Right lobe of liver (tissue), 4 donors: ENCODE results near the genes USP3, MTFMT and RASL12.

GRCh38 chr15:63327410-63328270 is 50.2 kb downstream of the APH1B start:
- PRO-cap, 4 experiments, result no peak in any of the 4 experiments
- RAMPAGE, long total RNA, 2 experiments, result no peak in any of the 2 experiments

DNA sequence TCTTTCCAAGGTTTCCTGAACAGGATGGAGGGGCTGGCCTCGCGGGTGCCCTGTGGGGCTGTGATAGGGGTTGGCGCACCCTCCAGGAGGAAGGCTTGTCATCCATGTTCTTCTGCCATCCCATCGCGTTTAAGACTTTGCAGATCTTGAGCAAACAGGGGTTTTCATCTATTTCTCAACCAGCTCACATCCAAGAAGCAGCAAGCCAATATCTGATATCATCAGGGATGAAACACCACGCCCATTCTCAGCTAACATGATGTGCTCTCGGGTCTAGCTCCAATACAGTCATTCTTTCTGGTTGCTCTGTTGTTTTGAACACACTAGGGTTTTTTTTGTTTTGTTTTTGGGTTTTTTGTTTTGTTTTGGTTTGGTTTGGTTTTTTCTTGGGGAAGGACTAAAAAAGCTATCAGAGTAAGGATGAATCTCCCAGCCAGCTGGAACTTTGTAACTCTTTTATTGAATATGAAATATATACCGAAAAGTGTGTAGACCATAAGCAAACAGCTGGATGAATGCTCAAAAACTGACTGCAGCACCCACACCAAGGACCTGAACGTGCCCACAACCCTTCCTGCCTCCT is 10.0 kb downstream of the CA12 start:
- PRO-cap, 4 experiments, result no peak in any of the 4 experiments
- RAMPAGE, long total RNA, 2 experiments, result no peak in any of the 2 experiments

GRCh38 chr15:63449609-63450134 is 54.7 kb upstream of the USP3 start:
- PRO-cap, 4 experiments, result peak in 4 of 4 experiments; most common plus-strand start chr15:63449849 (in 1); most common minus-strand start chr15:63449841 (in 4)
- RAMPAGE, long total RNA, 2 experiments, result no peak in any of the 2 experiments

DNA sequence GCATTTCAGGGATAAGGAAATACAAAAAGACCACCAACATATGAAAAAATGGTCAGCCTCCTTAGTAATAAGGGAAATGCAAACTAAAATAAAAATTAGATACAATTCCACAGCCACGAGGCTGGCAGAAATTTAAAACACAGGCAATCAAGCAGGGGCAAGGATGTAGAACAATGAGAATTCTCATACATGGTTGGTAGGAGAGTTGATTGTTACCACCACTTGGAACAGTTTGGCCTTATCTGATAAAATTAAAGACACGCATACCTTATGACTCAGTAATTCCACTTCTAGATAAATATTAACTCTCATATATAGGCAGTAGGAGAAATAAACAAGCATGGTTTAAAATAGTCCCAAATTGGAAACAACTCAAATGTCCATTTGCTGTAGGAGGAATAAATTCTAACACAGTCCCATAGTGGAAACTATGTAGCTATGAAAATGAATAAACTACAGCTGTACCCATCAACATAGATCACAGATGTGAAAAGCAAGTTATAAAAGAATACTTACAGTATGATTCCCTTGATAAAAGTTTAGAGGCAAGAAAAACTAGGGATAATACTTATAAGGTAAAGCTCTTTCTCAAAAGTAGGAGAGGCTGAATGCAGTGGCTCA is 42.3 kb upstream of the USP3 start:
- PRO-cap, 4 experiments, result no peak in any of the 4 experiments
- RAMPAGE, long total RNA, 2 experiments, result no peak in any of the 2 experiments

- PRO-cap, 4 experiments, result peak in 4 of 4 experiments; most common plus-strand start chr15:63501153 (in 3); most common minus-strand start chr15:63501019 (in 4)
- RAMPAGE, long total RNA, 2 experiments, result no peak in any of the 2 experiments
These were observed 3.6 kb upstream of the USP3 start for GRCh38 chr15:63500664-63501224.

- PRO-cap, 4 experiments, result peak in 4 of 4 experiments; most common plus-strand start chr15:63504594 (in 4)
- RAMPAGE, long total RNA, 2 experiments, result start-site peak on the plus strand in 2 of 2 experiments, at chr15:63504495-63504814 at its widest, 465 to 661 reads per replicate
These were observed at the start of gene USP3 for GRCh38 chr15:63504433-63504931. USP3 (plus strand) TSS chr15:63504593.

GRCh38 chr15:63509175-63509528 is 4.8 kb downstream of the USP3 start:
- PRO-cap, 4 experiments, result no peak in any of the 4 experiments
- RAMPAGE, long total RNA, 2 experiments, result no peak in any of the 2 experiments

GRCh38 chr15:63510442-63510993 is 6.1 kb downstream of the USP3 start:
- PRO-cap, 4 experiments, result no peak in any of the 4 experiments
- RAMPAGE, long total RNA, 2 experiments, result no peak in any of the 2 experiments

DNA sequence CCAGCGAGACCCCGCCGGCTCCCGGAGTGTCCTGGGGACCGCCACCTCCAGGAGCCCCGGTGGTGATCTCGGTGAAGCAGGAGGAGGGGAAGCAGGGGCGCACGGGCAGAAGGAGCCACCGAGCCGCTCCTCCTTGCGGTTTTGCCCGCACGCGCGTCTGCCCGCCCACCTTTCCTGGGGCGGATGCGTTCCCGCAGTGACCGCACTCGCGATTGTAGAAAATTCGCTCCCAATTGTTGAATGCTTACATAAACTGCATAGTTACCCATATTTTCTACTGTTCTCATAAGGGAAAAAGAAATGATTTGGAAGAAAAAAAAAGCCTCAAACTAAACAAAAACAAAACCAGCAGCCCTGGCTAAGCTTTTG is 4.3 kb downstream of the FBXL22 start:
- PRO-cap, 4 experiments, result peak in 3 of 4 experiments; most common minus-strand start position 159 of the sequence (in 3)
- RAMPAGE, long total RNA, 2 experiments, result no peak in any of the 2 experiments

DNA sequence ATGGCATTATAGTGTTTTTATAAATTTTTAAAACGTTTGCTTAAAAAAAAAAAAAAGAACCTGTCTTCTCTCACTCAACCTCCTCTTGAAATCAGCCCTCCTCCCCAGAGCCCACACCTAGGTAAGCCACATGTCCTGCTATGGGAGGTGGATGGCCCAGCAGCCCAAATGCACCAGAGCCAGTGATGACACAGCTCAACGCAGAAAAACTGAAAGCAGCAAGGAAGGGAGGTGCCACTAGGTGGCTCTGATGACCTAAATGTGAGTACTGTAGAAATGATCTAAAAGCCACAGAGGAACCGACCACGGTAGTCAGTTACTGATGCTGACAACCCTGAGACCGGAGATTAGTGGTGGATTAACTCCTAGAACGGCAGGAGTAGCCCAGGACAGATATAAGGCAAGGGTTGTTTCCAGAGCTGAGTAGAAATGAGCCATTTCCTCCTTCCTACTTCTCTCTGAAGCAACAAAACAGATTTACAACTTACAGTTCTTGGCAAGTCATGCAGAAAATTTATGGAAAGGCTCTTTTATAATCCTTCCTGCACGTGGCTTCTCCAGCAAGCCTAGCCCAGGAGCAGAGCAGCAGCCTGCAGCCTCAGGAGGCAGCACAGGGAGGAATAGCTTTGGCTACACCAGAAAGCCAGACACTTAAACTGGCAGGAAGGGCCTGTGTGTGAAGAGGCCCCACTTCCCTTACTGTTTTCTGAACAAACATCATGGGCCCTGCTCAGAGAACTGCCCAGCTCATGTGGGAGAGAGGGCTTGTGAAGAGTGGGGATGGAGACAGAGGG is 13.1 kb downstream of the FBXL22 start:
- PRO-cap, 4 experiments, result no peak in any of the 4 experiments
- RAMPAGE, long total RNA, 2 experiments, result no peak in any of the 2 experiments

GRCh38 chr15:63815214-63815674 is 18.5 kb downstream of the HERC1 start:
- PRO-cap, 4 experiments, result no peak in any of the 4 experiments
- RAMPAGE, long total RNA, 2 experiments, result no peak in any of the 2 experiments

GRCh38 chr15:63831162-63831845 is 2.4 kb downstream of the HERC1 start:
- PRO-cap, 4 experiments, result no peak in any of the 4 experiments
- RAMPAGE, long total RNA, 2 experiments, result no peak in any of the 2 experiments

- PRO-cap, 4 experiments, result peak in 1 of 4 experiments; most common minus-strand start chr15:64092589 (in 1)
- RAMPAGE, long total RNA, 2 experiments, result no peak in any of the 2 experiments
These were observed 1.2 kb downstream of the CIAO2A start for GRCh38 chr15:64092366-64092810.

GRCh38 chr15:64170513-64171403 is 7.9 kb upstream of the PPIB start:
- PRO-cap, 4 experiments, result no peak in any of the 4 experiments
- RAMPAGE, long total RNA, 2 experiments, result no peak in any of the 2 experiments

DNA sequence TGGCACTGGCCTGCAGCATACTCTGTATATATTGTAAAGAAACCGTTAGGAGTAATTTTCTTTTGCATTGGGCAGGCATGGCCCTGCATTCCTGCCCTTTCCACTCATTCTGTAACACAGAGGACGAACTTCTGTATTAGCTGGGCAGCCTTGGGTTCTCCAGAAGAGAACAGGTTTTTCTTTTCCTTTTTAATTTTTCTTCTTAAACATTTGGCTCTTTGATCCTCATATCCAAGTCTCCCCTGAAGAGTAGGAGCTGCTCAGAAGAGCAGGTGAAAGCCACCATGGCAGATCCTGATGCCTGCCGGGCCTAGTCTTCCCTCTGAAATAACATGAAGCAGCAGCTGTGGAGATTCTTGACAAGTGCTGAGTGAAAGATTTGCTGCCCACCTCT is 91.6 kb downstream of the RBPMS2 start:
- PRO-cap, 4 experiments, result no peak in any of the 4 experiments
- RAMPAGE, long total RNA, 2 experiments, result no peak in any of the 2 experiments

DNA sequence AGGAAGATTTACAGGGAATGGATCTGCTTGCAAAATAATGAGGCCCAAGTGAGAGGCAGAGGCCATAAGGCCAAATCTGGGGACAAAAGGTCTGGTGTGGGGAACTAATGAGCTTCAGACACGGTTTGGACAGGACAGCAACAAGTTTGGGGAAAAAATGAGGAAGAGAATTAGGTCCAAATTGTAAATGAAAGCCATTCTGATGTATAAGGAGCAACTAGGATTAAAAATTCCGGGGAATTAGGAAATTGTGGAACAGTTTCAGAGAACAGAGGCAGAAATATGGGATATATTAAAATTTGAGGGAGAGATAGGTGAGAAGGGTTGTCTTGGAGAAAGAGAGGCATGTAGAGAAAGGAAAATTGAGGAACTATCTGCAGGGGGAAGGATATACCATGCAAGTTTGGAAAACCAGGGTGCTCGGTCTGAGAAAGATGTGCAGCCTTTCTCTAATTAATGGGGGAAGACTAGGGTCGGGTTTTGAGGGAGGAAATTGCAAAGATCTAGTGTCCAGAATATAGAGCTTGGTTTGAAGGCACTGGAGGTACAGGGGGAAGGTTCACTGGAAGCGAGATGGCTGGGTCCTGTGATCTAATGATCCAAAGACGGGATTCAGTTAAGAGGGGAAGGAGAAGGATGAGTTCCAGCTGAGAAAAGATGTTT is 73.7 kb downstream of the RBPMS2 start:
- PRO-cap, 4 experiments, result peak in 4 of 4 experiments; most common plus-strand start position 117 of the sequence (in 4)
- RAMPAGE, long total RNA, 2 experiments, result no peak in any of the 2 experiments

DNA sequence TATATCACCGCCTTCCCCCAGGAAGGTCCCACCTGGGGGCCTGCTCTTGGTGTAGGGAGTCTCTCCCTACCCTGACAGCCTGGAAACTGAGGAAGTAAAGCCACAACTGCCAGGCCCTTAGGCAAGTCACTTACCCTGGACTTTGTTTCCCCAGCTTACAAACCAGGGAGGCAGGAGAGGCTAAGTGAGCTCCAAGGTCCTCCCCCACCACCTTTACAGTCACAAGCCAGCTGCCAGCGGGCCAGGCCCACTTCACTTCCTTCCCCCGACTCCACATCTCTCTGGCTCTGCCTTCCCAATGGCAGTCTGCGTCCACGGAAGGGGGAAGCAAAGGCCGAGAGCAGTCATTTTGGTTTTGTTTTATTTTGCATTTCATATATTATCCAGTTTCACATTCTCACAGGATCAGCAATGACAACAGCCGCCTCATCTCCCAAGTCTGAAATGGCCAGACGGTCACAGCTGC is 35.8 kb downstream of the RBPMS2 start:
- PRO-cap, 4 experiments, result peak in 1 of 4 experiments; most common plus-strand start position 304 of the sequence (in 1); most common minus-strand start position 216 of the sequence (in 1)
- RAMPAGE, long total RNA, 2 experiments, result no peak in any of the 2 experiments

- PRO-cap, 4 experiments, result no peak in any of the 4 experiments
- RAMPAGE, long total RNA, 2 experiments, result no peak in any of the 2 experiments
These were observed 26.3 kb downstream of the SPG21 start for GRCh38 chr15:64963311-64963877.

GRCh38 chr15:65028757-65029803 is at the start of gene MTFMT:
MTFMT (minus strand) TSS chr15:65029639.
- PRO-cap, 4 experiments, result peak in 4 of 4 experiments; most common plus-strand start chr15:65029178 (in 3); most common minus-strand start chr15:65029639 (in 4)
- RAMPAGE, long total RNA, 2 experiments, result start-site peak on the minus strand in 2 of 2 experiments, at chr15:65029587-65029633 at its widest, 158 to 582 reads per replicate

GRCh38 chr15:65067631-65068704 is at the start of gene RASL12:
RASL12 (minus strand) TSS chr15:65067991.
- PRO-cap, 4 experiments, result peak in 4 of 4 experiments; most common plus-strand start chr15:65068191 (in 1); most common minus-strand start chr15:65067991 (in 4)
- RAMPAGE, long total RNA, 2 experiments, result no peak in any of the 2 experiments